ENCODE results near the gene TBX3.

DNA sequence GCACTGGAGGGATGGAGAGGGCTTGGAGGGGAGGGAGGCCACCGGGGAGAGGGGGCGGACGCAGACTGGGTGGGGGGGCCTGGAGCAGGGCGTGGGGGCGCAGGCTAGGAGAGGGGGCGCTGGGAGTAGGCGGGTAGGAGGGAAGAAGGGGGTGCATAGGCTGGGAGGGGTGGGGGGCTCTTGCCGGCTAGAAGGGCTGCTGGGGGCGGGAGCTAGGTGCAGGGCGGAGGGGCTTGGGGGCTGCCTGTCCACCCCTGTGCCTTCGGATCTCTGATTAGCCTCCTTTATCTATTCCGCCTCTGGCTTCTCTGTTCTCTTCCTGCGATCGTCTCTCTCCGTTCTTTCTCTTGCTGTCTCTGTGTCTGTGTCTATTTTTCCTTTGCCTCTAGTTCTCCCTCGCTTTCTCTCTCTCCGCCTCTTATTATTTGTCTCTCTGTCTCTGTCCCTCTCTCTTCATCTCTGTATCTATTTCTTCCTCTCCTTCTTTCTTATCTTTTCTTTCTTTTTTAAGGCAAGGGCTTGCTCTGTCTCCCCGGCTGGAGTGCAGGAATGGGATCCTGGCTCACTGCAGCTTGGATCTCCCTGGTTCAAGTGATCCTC lies 166.8 kb upstream of the LHX5 start:
- PRO-cap = no peak

DNA sequence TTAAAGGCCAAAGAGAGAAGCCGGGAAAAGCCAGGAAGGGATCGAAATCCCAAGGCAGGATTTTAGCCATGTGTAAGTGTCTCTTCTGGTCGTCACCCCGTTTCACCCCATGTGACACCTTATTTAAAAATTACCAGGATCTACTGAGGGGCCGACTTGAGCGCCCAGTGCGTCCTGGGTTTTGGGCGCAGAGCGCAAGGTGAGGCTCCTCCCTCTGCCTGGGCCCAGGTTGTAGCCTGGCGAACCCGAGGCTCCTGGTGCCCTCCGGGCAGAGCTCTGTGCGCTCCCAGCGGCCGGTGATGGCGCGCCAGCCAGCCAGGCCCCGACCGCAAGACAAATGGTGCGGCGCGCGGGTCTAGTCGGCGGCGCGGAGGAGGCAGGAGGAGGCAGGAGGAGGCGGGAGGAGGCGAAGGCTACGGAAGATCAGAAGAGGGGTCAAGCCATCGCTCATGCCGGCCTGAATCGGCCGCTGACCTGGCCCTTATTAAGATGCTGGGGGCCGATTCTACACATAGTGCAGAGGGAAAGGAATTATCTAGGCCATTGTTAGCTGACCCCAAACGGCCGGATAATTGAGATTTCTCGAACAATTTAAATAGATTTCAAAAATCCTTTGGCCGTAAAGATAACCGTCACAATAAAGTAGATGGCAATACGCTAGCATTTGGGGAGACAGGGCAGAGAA lies 2.9 kb downstream of the TBX5 start:
- PRO-cap = bidirectional peak, plus-strand start at position 358 of the sequence, minus-strand start at position 231 of the sequence

DNA sequence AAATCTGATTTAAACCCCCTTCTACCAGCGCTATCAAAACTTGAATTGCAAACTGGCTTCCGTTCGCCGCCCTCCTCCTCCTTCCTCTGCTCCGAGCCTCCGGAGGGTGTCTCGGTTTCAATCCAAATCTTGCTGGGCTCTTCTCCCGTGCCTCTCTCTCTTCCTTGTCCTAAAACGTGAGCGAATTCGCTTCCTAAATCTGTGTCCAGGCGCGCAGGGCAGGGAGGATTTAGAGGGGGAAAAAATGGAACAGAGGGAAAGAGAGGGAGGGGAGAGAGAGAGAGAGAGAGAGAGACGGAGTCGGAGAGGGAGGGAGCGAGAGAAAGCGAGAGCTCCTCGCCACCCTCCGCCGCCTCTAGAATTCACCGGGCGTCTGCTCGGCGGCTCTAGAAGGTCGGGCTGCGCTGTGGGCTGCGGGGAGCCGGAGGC lies at the start of gene TBX3:
Gene TBX3, minus strand, starts transcription at position 375 of the 429 bp plus-strand sequence.
- PRO-cap = bidirectional peak, plus-strand start outside the sequence, minus-strand start at position 357 of the sequence

DNA sequence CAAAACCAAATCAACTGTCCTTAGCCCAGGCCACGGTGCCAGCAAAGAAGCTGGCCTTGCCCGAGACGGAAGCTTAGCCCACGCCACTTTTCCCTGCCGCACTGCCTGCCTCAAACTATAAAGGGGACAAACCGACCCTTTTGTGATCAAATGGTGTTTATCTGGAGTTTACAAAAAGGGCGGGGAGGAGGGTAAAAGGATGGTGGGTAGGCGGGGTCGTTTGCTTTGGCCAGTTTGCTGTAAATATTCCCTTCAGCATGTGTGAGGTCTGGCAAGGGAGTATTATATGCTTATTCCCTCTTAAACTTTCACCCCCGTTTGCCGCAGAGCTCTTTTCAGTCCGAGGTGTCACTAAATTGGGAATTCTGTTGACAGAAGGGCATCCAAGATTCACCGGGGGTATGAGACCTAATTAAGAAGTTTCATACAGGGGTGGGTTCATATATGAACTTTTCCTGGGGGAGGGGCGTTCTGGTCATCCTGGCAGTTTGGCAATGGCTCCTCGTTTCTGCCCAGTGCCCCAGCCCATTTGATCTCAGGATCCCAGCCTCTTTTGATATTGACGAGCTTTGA lies 3.9 kb upstream of the TBX3 start:
- PRO-cap = no peak

- PRO-cap = no peak
These were observed 14.4 kb upstream of the TBX3 start for GRCh38 chr12:114698399-114698707.

DNA sequence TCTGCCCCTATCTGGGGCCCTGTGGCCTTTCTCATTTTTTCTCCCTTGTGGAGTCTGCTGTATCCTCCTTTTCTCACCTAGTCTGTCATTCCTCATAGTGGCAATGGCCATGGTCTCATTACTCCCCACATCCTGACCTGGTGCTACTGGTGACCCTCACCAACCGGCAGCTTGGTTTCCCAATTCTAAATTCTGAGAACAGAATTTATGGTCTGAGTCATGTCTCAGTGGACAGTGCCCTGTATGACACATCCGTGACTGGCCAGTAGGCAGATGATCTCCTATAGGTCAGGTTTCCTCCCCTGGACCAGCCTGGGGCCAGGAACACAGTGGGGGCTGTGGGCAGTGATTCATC lies 249.4 kb upstream of the TBX3 start:
- PRO-cap = no peak

DNA sequence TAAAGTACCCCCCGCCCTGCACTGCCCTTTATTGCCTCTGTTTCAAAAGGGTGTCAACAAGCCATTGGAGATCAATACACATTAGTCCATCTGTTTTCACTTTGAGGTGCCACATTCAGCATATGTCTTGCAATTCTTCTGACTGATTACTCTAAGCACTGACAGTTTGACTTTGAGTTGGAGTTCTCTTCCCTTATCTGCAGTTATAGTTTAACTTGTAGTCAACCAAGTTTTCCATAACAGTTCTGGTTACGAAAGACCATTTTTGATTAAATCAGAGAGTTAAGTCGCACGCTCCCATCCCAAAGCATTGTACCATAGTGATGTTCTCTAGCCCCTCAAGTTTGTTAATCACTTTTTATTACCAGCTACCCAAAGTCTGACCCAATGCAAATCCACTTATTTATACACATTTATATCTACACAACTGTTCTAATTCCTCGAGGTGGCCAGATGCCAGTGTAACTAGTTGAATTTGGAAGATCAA lies 260.8 kb upstream of the TBX3 start:
- PRO-cap = no peak

DNA sequence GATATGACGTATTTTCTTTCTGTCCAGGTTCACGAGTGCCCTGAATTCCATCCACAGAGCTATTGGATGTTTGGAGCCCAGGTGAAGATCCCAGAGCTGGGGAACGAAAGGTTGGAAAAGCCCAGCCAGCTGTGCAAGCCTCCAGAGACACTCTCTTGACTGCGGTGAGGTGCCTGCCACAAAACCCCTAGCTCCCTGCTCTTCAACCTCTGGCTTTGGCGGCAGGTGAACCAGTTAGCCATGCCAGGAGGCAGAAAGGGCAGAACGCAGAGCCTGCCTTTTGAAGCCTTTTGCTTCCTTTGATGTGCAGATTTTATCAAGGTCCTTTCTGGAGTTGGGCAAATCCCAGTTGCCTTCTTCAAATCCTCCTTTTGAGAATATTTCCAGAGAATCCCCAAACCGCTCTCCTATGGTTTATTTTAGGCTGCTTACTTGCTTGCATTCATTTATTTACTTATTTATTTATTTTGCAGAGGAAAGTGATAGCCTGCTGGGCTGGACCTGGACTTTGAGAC lies 411.2 kb upstream of the TBX3 start:
- PRO-cap = no peak

- PRO-cap = no peak
These were observed 710.8 kb upstream of the TBX3 start for GRCh38 chr12:115394698-115395343.

DNA sequence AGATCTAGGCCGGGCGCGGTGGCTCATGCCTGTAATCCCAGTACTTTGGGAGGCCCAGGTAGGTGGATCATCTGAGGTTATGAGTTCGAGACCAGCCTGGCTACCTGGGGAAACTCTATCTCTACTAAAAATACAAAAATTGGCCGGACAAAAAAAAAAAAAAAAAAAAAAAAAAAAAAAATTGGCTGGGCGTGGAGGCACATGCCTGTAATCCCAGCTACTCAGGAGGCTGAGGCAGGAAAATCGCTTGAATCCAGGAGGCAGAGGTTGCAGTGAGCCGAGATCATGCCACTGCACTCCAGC lies 441.7 kb downstream of the MED13L start:
- PRO-cap = no peak

DNA sequence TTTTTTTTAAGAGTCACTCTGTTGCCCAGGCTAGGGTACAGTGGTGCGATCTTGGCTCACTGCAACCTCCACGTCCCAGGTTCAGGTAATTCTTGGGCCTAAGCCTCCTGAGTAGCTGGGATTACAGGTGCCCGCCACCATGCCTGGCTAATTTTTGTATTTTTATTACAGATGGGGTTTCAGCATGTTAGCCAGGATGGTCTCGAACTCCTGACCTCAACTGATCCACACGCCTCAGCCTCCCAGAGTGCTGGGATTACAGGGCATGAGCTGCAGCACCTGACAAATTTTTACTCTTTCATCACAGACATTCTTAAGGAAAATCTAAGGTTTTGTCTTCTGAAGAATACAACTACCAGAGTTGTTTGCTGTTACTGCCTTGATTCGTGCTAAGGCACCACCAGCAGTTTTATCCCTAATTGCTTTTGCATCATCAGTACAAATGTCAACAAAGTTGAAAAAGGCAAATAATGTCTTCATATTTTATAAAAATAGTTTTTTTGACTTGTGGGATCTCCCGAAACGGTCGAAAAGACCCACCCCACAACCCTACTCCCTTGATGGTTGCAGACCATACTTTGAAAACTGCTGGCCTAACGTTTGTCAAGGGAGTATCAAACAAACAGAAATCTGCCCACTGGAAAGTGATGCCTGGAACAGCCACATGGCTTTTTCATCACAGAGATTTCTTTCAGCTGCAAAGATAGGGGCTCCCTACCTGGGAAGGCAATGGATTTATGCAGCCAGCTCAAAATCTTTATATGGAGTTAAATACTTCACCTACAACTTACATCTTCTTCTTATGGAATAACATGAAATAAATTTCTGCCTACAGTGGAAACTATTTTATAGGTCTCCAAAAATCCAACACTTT lies 106.6 kb downstream of the MED13L start:
- PRO-cap = no peak

GRCh38 chr12:116276028-116276325 lies 1.5 kb downstream of the MED13L start:
- PRO-cap = no peak

DNA sequence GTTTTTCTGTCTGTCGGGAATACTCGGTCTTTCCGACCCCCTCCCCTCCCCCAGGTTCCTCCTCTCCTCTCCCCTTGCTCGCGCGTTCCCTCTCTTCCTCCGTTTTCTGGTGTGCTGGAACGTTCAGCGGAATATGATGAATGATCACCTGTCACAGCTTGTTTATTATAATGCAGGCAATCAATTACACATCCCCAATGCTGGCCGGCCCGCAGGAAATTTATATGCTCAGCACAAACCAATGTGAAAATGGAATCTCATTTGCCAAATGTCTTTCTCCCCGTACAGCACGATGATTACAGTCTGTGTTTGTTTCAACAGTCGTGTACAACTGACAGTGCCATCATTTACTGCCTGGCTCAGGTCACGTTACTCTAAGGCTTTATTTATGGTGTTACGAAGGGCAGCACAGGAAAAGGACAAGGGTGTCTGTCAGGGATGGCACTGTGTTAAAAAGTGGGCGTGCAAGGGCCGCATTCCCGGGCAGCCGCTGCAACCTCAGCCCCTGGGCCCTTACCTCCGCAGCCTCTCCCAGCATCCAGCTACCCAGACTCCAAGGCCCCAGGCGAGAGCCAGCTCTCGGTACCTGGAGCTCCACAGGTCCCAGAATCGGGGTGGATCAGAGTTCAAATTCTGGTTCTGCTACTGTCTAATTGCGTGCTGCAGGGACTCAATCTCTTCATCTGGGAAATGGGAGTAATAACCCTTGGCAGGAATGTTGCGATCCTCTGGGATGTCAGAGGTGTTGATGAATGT lies 24.6 kb upstream of the MAP1LC3B2 start:
- PRO-cap = unidirectional peak, minus-strand start at position 108 of the sequence

DNA sequence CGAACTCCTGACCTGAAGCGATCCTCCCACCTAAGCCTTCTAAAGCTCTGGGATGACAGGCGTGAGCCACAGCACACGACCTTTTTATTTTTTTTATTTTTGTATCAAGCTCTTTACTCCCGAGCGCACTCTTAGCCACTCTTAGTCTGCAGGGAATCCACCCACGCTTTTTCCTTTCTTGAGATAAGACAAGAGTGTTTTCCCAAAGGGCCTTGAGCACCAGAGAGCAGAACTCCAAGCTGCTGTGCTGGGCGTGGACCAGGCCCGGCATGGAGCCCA lies 23.5 kb downstream of the MAP1LC3B2 start:
- PRO-cap = no peak

DNA sequence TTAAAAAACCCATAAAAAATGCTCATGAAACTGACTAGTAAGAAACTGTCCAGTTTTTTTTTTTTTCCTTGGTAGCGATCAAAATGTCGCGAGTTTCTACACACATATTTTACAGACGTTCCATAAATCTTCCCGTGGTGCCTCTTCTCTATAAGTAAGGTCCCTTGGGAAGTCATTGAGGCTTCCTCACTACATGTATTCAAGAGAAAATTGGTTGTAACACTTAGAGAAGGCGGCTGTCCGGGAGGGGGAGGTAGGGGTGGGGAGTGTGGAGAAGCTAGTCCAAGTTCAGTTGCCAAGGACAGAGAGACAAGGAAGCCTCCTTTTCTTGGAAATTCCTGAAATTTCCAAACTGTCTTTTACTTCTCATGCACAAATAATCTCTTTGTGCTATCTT lies 44.9 kb downstream of the MAP1LC3B2 start:
- PRO-cap = no peak

DNA sequence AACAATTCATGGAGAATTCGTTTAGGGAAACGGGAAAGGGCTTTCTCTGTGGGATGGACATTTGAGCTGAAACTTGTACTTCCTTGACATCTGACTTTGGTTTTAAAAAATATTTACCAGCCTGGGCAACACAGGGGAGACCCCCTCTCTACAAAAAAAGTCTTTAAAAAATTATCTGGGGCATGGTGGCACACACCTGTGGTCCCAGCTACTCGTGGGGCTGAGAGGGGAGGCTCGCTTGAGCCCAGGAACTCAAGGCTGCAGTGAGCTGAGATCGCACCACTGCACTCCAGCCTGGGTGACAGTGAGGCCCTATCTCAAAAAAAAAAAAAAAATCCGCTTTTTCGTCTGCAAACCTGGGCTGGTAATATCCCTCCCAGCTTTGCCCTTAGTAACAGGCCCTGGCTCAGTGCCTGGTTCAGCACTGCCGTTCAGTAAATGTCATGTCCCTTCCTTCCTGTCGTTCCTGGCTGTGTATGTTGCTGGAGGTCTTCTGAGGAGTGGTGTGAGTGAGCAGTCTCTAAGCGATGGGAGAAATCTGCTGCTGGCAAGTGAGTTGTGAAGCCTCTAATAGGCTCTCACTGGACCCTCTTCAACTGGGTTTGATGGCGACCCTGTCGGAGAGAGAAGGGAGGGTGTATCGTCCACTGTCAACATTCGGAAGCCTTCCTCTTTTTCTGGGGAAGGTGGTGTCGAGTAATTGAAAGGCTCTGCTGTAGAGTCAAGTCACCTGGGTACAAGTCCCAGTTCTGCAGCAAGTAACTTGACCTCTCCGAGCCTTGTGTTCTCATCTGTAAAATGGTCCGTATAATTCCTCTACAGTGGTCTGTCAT lies 63.0 kb downstream of the HRK start:
- PRO-cap = no peak

- PRO-cap = no peak
These were observed 35.8 kb downstream of the TESC start for GRCh38 chr12:117063109-117064103.

- PRO-cap = no peak
These were observed 12.5 kb upstream of the TESC start for GRCh38 chr12:117111759-117112136.

GRCh38 chr12:117130269-117130577 lies 31.0 kb upstream of the TESC start:
- PRO-cap = no peak

GRCh38 chr12:117157719-117158229 lies 32.5 kb downstream of the FBXO21 start:
- PRO-cap = no peak

All from Metastatic Lung Carcinoma in the Adrenal Gland (tissue), 1 donor.